Myometrial cell (primary cell): ENCODE results near the genes DGKG and RFC4.

DNA sequence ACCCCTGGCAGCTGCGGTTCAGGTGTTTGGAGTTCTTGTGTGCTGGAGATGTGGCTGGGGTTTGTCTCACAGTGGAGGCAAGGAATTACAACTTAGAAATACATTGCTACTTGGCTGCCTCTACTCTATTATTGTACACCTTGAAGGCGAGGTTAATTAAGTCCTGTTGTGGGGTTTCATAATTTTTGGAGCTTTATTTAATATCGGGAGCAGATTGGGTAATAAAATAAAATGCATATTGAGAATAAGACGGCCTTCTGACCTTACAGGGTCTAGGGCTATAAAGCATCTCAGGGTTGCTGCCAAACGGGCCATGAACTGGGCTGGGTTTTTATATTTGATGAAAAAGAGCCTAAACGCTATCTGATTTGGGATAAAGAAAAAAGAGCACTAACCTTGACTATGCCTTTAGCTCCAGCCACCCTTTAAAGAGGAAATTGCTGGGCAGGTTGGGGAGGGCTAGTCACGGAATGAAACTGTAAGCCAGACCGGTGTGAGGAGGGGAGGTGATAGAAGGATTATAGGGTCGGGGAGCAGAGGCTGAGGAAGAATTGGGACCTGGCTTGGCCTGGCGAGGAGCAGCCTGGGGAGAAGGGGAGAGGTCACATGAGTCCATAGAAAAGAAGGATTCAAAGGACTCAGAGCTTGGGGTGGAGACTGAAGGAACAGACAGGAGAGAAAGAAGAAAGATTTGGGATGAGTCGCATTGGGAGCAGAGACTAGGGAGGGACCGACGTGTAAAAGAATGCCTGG is 15.3 kb downstream of the MAP3K13 start:
- RAMPAGE, long total RNA: no peak

DNA sequence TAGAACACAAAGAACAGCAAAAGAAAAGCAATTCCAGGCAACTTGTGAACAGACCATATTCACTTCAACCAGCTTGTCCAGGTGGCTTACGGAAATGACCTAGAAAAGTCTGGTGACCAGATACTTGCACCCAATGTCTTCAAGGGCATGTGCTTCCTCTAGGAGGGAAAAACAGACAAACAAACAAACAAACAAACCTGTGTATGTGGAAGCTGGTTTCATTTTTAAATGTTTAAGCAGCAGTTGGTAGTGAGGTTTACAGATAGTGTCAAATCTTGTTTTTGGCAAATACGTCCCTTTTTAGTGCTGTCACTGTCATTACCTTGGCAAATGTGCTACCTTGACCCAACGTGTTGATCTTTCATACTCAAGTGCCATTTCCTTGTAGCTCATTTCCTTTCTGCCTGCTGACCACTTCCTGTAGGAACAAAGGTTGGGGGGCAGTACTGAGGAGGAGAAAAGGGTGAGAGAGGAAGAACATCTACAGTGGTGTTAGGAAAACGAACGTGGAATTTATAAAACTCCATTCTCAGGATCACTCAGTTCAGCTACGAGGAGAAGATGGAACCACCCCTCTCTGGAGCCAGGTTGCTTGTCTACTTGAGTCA is 15.7 kb downstream of the TMEM41A start:
- RAMPAGE, long total RNA: no peak

- RAMPAGE, long total RNA: no peak
Observed at GRCh38 chr3:185496492-185497468, 2.1 kb downstream of the TMEM41A start.

DNA sequence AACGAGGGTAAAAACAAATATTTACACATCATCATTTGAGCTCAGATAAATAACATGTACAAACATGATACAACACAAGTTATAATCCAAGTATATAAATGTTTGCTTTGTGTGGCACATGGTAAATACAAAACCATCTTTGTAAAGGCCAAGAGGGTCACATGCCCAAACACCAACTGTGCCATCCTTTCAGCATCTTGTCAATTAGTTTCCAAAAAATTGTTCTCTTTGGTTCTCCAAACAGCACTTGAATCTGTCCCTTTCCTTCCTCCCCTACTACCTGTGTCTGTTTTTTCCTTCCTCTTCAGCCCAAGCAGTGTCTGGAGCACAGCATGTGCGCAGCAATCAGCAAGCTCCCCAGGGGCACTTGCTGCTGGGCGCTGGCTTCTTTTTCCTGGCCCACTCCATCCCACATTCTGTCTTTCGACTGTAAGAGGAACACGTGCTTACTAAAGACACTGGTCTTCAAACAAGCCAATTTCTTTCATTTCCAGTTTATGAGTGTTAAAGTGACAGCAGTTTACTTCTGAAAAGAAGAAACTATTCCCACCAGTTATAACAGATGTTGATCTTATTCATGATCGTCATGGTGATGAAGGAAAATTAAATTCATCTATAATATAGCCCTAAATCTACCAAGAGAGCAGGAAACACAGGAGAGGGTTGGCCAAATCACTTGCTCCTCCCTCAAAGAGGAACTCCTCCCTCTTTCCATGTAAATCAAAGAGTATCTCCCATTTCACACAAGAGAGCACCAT is 115.6 kb downstream of the IGF2BP2 start:
- RAMPAGE, long total RNA: no peak

DNA sequence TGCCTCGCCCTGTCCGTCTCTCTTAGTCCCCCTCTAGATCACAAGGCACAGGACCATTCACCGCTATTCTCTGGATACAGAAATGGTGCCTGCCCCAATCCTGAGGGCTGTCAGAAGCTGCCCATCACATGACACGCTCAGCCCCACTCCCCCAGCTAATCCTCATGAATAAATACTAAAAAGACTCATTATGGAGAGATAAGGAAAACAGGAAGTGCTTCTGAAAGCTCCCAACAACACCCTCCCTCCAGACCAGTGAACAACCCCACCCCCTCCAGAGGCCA is 100.8 kb upstream of the ETV5 start:
- RAMPAGE, long total RNA: no peak

DNA sequence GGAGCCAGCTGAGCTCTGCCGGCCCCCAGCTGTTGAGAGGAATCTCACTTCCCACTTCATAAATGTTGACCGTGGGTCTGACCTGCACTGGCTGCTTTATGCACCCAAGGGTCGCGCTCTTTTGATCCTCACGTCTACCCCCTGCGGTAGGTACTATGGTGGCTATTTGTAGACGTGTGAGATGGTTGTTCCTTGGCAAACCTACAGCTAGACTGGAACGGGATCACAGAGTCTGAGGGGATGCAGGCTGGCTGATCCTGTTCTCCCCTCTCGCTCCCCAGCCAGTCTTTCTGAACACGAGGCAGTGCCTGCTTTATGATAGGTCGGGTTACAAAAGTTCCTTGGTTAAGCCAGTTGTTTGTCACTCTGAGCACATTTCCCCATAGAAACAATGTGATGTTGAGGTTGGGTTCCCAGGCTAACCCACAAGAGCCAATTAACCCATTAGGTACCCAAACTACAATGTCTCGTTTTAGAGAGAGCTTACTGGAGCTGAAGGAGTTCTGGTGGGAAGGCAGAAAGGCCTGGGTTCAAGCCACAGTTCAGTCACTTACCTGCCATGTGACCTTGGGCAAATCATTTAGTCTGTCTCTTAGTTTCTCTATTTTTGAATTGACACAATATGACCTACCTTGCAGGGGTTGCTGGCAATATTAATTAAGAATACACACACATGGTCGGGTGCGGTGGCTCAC is 113.1 kb upstream of the ETV5 start:
- RAMPAGE, long total RNA: no peak

DNA sequence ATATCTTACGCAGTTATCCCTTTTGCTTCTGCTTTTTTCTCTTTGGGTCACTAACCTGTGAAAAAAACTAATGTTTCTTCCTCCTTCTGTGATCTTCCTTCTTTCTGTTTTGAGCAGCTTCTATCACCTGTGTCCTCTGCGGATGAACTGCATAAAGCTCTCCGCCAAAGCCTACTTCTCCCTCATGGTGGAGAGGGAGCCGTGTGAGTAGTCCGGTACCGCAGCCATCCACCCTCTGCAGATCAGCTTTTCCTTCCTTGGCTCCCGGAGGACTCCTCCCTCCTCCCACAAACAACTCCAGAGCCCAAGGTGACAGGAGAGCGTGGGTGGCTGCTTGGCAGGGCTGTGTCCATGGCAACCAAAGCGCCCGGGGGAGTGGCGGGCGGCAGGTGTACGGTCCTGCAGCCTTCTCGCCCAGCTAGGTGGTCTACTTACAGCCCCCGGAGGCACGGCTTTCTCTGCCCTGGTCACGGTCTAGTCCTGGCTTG is 106.1 kb downstream of the DGKG start:
- RAMPAGE, long total RNA: no peak

DNA sequence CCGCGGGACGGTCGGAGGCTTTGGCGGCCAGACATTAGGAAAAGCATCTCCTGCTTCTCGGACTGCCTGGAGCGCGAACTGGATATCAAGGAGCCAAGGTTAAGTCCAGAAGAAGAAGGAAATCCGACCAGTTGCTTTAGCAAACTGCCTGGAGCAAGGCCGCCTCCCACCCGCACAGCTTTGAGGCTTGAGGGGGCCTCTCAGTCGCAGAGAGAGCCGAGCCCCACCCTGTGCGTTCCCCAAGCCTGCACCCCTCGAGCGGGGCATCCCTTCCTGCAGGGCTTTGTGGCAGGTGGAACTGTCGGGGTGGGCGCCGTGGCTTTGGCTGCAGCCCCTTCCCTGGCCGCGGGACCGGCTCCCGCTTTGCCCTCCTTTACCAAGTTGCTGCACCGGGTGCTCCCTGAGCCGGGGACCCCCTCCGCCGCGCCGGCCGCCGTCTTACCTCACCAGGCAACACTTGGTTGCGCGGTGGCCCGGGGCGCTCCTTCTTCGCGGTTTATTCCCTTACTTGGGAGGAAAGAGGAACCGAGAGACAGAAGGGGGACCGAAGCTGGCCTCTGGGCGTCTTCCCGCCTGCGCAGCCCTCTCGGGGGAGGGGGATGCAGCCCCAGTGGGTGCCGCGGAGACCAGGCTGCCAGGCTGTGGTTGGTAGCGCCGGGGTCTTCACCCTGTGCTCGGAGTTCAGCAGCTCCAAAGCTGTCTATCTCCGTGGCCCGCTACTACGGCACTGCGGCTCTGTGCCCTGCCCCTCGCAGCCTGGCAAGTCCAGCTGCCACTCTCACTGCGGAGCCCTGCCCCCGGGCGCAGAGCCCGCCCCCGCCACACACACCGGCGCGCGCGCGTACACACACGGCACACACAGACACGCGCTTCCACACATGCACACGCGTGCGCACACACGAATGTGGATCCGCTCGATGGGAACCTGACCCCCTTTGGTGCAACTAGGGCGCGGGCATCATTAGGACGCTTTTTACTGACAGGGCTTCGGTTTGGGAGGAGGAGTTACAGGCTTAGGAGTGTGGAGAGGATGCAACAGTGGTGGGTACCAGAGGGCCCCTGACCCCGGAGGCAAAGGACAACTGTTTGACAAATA is at the start of gene DGKG:
TSS of gene DGKG (minus strand) at position 731 of the 1,096 bp plus-strand sequence.
- RAMPAGE, long total RNA: no peak

DNA sequence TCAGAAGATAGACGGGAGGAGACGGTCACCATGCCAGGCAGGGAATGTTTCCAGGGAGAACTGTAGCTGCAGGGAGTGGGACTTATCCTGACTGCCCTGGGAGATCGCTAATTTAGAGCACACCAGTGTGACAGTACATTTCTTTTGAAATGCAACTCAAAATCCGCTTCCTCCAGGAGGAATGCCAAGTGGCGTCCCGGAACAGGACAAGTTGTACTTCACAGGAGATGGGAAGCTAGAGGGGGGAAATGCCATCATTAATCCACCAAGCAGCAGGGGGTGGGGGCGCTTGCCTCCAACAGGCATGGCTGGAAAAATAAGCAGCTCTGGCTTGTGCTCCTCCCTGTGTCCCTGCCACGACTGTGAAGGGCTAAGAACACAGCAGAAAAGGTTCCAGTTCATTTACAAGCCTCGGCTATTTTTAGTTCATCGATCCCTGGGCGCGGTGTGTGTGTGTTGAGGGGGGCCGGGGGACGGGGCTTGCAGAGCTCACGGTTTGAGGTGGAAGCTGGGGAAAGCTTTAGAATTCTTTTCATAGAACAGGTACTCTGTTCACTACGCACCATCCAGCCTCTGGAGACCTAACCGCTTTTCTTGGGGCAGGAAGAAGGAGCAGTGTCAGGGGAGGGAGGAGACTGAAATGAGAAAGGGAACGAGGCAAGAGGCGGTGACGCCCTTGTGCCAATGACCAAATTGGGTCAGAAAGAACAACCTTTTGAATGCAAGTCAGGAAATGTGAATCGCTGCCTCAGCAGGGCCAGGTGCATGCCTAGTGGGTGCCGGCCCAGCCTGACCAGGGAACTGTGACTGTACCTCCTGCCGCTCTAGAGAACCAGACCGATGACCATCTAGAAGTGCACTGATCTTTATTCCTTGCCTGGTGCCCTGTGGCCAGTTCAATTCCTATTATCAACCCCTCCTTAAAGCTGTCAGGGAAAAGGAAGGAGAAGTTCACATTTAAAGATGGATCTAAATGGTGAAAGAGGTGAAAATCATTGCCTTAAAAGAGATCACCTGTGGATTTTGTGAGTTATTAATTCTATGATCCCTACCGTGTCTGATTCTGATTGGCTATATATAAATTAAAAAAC is 51.9 kb upstream of the DGKG start:
- RAMPAGE, long total RNA: no peak

GRCh38 chr3:186493522-186494309 is 50.5 kb downstream of the CRYGS start:
- RAMPAGE, long total RNA: no peak

GRCh38 chr3:186717703-186718007 is 496 bp downstream of the KNG1 start:
- RAMPAGE, long total RNA: no peak

- RAMPAGE, long total RNA: no peak
Observed at GRCh38 chr3:186741872-186742564, 24.9 kb downstream of the KNG1 start.

DNA sequence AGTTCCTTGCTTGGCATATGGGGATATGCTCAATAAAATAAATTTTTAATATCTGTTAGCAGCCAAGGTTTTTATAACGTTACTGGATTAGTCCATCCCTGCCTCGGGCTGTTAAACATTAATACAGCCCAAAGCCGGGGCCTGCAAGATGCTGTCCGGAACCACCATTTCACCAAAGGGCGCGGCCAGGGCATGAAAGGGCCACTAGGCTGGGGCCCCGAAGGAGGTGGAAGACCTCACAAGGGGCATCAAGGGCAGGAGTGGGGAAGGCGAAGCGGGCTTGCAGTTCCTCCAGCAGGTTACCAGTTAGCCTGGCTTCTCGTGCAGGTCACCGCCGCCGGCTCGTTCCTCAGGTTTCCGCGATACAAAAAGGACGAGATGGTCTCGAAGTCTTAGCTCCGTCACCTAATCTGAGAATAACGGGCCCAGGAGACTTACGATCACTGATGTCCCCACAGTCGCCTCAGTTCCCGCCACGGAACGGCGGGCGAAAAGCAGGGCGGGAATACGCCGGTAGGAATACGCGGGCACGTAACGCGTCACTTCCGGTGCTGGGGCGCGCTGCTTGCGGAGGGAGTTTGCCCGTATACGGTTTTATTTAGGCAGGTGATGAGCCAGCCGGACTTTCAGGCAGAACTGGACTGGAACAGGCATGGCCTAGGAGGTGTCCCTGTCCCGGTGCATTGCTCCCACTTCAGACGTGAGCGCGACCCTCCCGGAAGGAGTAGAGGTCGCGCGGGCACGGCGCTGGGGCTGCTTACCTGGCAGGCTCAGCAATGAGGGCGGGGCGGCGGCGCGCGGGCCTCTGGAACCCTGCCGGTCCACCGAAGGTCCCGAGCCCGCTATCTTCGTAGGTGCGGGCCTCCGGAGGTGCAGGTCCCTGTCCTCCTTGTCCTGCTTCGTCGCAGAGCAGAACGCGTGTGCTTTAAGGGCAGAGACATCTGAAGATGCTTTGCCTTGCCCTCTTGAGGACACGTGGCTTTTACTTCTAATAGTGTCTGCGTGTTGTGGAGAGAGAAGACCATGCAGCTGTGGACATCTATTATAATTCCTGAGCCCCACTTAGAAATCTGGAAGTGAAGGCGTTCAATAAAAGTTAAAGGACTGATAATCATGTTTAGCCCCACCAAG is at the start of gene RFC4:
TSS of gene RFC4 (minus strand) at position 496 of the 1,131 bp plus-strand sequence.
- RAMPAGE, long total RNA: start-site peak on the minus strand centred at position 479 of the sequence, 28 bp wide, 238 and 189 reads in 2 replicates

GRCh38 chr3:186976883-186977911 is 46.9 kb downstream of the ST6GAL1 start:
- RAMPAGE, long total RNA: no peak

DNA sequence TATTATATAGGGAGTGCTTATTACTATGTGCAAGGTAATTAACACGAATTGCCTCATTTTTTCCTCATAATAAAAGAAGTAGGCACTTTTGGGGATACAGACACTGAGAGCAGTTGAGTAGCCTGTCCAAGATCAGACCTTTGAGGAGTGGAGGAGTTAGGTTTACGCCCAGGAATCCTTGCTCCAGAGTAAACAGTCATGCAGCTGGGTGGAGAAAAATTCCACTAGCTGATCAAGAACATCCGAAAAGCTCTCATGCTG is 53.2 kb downstream of the ST6GAL1 start:
- RAMPAGE, long total RNA: no peak

DNA sequence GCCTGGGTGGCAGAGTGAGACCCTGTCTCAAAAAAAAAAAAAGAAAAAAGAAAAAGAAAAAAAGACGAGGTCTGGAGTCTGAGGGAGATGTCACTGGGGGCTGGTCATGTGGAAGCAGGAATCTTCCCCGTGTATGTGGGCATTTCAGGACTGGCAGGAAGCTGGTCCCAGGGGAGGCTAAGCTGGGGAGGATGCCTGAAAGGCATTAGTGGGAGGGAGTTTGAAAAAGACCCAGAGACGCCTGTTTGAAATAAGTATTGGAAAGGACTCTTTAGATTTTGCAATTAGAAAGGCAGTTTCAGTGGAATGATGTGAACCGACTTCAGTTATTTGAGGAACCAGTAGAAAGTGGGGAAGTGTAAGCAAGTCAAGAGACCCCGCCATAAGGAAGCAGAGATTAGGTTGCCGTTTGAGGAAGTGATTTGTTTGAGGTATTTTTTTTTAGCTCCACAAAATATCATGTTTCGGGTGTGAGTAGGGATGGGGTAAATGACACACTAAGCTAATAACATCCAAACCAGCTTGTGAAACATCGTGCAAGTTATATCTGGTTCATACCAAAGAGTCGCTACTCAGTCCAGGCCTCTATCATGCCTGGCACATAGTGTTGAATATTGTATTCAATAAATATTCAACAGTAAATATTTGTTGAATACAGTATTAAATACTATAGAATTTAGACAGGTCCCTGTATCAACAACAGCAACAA is 55.6 kb downstream of the ST6GAL1 start:
- RAMPAGE, long total RNA: no peak

DNA sequence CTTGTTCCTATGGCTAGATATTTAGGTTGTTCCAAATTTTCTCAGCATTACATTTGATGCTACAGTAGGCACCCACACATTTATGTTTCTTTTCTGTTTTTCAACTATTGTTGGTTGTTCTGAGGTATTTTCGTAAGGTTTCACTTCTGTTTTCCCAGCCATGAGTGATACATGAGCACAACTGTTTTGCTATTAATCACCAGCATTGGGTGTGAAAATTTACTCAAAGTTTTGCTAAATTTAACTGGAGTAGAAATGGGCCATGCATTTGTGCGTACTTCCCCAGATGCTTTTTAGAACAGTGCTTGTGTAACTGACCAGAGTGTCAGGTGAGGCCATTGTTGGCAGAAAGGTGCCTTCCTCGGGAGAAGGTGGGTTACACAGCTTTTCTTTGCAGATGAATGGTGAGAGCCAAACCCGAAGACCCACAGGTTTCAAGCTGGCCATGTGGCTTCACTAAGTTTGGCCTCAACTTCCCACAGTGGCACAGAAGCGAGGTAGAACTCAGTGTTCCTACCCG is 70.4 kb downstream of the ST6GAL1 start:
- RAMPAGE, long total RNA: no peak

DNA sequence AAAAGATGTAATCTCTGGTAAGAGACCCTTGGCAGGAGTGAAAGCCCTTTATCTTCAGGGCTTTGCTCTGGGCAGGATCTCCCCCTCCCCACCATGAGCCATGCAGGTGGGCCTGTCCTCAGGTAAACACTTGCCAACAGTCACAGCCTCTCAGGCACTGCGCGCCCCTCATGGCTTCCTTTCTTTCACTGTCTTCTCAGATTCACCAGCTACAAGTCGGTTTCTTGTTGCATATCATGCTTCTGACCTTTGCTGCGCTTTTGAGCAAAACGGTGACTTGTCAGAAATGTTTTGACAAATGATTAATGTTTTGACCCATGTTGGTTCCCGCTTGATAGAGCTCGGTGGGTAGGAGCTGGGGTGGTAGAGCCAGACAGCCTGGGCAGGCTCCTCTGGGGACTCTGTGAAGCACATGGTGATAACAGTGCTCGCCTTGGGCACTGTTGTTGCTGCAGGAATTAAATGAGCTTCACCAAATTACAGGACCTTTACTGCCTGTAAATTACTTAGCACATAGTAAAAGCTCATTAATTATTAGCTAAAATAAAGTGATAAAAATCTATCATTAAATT is 95.7 kb downstream of the ST6GAL1 start:
- RAMPAGE, long total RNA: no peak

GRCh38 chr3:187041241-187041420 is 98.2 kb downstream of the RPL39L start:
- RAMPAGE, long total RNA: no peak

DNA sequence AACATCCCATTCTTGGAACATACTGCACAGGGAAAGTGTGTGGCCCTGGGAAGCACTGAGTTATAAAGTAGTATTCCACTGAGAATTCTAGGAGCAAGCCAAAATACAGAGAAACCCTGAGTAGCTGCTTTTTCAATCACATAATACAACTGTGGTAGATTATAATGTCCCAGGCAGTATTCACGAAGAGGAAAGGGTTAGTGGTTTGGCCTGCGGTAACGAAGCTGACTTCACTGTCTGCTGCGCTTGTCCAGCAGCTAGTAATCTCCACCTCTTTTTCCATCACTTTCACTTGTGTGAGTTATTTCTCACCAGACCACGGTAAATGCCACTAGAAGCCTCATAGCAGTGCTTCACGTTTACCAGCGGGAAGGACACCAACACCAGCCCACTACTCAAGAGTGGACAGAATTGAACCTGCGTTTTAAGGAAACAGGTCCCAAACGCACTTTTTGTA is 34.3 kb downstream of the RPL39L start:
- RAMPAGE, long total RNA: no peak